Brain (tissue), 1 donor: ENCODE measurements around the gene AK1.

DNA sequence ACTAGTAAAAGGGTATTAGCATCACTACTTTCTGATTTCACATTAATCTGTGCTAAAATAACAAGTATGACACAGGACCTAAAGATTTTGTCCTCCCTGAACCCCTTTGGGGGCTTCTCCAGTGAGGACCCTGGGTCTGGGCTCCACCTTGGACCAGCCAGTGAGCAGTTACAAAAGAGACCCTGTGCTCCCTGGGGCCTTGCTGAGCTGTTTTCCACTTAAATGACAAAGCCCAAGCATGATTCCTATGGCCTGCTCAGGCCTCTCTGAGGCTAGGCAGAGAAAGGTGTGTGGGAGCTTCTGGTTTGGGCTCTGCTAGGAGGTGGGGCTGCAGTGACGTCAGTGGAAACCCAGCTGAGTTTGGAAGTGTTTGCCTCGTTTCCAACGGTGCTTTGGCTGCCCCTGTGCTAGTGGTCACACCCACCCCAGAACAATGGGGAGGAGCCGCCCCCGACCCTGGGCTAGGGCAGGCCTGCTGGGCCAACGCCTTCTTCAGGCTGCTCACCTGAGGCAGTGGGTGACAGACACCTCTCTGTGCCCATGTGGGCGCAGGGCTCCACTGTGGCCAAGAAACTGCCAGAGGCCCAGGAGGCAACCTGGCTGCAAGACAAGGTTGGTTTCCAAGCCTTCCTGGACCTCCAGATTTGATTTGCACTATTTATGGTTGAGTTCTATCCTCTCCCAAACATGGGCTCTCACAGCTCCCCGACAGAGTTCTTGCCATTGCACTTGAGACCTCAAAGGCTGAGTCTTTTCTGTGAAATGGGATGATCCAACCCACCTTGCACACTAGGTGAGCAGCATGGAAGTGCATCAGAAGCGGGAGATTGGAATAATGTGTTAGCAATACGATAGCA, 10.3 kb downstream of the ANGPTL2 start:
- RRBS, result no CpG with 5 or more reads among the region's 10 CpGs

DNA sequence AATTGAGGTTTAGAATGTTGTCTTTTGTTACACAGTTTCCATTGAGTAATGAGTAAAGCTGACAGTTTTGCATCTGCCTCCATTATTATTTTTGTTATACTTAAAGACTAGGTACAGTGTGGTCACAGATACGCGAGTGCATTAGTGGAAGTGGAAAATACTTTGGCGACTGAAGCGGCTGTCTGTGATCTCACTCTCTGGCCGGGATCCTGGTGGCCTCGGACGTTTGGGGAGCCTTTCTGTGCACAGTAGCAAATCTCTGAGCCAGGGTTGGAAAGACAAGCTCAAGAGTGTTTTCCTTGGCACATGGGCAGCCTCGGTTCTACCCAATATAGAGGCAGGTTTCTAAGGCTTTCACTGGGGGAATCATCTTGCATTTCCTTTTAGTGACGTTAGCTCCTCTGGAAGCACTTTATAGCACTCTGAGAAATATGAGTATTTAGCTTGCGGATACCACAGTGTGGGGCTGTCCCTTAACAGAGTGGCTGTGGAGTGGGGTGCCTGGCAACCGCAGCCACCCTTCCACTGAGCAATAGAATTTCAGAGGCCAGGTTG, 32.3 kb upstream of the ANGPTL2 start:
- RRBS, result no CpG with 5 or more reads among the region's 11 CpGs

DNA sequence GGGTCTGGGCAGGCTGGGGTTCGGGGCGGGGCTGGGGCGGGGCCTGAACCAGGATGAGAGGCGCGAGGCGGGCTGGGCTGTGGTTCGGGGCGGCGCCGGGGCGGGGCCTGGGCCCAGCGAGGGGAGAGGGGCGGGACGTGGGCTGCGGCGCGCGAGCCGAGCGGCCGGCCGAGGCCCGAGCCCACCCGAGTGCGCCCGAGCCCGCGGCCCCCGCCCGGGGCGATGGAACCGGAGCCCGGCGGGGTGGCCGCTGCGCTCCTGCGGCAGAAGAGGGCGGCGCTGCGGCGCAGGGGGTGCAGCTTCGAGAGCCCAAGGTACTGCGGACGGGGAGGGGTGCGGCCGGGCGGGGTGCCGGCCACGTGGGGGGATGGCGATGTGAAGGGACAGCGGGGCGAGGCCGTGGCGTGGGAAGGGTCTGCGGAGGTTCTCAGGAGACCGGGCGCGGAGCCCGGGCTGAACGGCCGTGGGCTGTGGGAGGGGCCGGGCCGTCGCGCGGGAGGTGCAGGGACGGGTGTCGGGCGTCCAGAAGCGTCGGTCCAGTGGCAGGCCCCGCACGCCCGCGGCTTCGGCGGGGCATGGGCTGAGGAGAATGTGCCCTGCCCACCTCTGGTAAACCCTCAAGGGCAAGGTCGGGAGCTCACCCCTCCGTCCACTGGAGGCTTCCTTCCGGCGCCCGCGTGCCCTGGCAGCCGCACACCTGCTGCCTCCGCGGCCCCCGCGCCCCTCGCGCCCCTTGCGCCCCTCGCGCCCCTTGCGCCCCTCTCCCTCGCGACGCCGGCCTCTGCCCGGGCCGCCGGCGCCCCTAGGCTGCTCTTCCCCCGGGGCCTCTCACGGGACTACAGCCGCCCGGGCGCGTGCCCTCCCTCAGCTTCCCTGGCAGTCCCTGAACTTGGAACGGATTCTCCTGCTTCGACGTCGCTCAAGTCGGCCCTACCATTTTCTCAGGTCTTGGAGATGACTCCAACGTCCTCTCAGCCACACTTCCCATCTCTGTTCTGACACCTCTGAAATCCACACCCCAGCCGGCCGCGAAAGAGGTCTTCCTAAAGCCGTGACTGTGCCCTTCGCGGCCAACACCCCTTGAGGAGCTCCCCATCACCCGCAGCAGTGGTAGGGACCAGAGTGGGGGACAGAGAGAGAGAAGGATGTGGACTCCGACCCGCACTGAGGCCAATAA, 39.1 kb upstream of the GARNL3 start:
- RRBS, result 1% methylated on average over 48 of the region's 123 CpGs

DNA sequence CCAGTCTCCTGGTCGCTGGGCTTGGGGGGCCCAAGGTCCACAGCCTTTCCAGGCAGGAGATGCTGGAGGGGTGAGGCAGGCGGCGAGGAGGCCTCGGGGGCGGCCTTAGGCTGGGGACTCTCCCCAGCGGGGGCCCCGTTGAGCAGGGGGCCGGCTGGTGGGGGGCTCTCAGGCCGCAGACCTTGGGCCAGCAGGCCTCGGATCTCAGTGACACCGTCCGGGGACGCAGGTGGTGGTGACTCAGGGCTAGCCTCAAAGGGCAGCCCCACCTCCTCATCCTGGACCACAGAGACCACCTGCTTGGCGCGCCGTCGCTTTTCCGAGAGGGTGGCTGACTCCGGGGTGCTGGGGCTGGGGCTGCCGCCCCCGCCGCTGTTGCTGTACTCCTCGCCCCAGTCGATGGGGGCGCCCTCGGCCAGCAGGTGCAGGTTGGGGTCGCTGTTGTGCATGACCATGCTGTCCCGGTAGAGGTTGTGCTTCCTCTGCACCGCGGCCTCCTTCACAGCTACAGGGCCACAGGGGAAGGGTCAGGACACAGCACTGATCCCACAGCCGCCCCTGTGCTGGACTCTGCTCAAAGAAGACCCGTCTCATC, 55.7 kb downstream of the LRSAM1 start:
- RRBS, result 95% methylated on average over 13 of the region's 32 CpGs

DNA sequence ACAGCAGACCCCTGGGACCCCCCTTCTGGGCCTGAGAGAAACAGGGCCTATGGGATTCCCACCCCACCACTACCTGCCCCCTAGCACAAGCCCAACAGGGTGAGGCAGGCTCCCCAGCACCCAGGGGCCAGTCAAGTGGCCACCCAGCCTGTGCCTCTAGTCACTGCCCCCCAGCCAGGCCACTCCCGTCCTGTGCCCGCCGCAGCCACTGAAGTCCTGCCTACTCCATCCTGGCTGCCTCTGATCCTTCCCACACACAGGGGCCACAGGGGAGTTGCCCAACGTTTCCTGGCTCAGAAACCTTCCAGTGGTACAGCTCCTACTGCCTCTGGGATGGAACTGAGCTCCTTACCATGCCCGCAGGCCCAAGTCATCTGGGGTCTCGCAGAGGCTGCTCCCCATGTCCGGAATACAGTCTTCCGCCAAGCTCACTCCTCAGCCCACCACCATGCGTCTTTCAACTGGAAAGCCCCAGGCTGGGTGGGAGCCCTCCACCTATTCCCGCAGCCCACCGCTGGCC, 27.0 kb downstream of the NIBAN2 start:
- RRBS, result no CpG with 5 or more reads among the region's 11 CpGs

DNA sequence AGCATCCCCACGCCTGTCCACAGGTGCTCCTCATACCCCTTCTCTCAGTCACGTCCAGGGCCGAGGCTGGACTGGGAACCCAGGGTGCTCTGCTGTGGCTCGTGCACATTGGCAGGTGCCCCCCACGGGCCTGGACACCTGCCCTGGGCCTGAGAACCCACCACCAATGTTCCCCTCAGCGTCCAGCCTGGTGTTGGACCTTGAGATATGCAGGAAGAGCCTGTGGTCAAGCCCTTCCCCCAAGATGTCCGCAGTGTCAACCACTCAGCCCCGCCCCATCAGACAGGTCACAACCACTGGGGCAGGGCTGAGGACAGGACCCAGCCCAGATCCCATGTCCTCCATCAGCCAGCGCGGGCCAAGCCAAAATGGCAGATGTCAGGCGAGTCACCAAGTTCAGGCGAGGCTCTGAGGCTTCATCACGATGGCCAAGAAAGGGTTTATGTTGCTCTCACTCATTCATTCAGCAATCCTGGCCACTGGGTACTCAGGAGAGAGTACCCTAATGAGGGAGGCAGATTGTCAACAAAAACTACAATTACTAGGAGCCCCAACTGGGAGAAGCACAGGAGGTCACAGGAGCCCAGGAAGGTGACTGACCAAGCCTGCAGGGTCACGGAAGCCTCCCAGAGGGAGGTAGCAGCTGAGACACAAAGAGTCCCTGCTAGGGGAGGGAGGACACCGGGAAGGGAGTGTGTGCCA, 22.4 kb downstream of the NIBAN2 start:
- RRBS, result no CpG with 5 or more reads among the region's 15 CpGs

GRCh38 chr9:127557907-127558590, 10.8 kb downstream of the NIBAN2 start:
- RRBS, result no CpG with 5 or more reads among the region's 12 CpGs

- RRBS, result no CpG with 5 or more reads among the region's 10 CpGs
These were observed 7.2 kb upstream of the NIBAN2 start for GRCh38 chr9:127576029-127576555.

DNA sequence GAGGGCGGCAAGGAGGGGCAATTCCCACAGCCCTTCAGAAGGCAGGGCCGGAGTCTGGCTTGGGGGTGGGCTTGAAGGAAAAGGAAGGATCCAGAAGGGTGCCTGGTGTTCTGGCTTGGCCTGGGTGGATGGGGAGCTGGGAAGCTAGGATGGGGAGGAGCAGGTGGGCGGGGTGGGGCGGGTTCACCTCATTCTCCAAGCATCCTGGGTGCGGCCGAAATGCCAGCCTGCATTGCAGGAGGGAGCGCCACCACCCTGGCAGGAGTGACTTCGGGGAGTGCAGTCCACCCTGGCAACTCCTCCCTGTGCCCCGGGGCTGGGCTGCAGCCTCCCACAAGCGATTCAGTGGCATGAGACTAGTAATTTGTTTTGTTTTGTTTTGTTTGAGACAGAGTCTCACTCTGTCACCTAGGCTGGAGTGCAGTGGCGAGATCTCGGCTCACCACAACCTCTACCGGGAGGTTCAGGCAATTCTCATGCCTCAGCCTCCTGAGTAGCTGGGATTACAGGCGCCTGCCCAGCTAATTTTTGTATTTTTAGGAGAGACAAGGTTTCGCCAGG, 5.5 kb downstream of the TTC16 start:
- RRBS, result no CpG with 5 or more reads among the region's 15 CpGs

GRCh38 chr9:127755764-127756211, 20.7 kb upstream of the TOR2A start:
- RRBS, result no CpG with 5 or more reads among the region's 11 CpGs

DNA sequence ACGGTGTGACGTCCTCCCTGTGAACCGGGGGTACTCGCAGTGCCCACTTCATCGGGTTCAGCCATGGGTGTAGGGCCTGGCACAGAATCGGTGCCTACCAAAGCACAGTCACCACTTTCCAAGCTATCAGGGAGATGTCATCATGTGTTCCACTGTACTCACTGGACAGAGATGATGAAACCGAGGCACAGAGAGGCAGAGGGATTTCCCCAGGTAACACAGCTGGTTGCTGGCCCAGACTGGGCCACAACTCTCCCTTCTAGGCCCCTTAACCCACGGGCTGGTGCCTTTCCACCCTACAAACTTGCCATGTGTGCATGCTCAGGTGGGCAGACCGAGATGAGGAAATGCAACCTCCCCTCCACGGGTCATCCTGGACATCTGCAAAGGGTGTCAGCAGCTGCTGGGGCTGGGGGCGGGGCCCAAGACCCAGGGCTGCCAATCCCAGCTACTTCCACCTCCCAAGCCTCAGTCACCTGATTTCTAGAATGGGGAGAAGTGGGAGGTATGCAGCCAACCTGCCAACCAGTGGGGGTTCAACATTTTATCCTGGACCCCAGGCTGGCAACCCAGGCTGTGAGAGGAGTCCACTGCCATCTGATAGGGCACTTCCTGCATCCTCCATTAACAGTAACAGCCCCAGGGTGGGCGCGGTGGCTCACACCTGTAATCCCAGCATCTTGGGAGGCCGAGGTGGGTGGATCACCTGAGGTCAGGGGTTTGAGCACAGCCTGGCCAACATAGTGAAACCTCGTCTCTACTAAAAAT, 882 bp upstream of the SH2D3C start:
- RRBS, result no CpG with 5 or more reads among the region's 15 CpGs

DNA sequence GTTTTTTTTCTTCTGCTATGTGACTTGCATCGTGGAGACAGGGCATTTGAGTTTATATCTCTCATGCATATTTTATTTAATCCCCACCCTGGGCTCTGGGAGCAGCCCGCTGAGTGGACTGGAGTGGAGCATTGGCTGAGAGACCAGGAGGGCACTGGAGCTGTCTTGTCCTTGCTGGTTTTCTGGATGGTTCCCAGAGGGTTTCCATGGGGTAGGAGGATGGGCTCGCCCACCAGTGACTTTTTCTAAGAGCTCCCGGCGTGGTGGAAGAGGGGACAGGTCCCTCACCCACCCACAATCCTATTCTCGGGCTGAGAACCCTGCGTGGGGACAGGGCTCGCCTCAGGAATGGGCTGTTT, 3.7 kb downstream of the CDK9 start:
- RRBS, result no CpG with 5 or more reads among the region's 8 CpGs

DNA sequence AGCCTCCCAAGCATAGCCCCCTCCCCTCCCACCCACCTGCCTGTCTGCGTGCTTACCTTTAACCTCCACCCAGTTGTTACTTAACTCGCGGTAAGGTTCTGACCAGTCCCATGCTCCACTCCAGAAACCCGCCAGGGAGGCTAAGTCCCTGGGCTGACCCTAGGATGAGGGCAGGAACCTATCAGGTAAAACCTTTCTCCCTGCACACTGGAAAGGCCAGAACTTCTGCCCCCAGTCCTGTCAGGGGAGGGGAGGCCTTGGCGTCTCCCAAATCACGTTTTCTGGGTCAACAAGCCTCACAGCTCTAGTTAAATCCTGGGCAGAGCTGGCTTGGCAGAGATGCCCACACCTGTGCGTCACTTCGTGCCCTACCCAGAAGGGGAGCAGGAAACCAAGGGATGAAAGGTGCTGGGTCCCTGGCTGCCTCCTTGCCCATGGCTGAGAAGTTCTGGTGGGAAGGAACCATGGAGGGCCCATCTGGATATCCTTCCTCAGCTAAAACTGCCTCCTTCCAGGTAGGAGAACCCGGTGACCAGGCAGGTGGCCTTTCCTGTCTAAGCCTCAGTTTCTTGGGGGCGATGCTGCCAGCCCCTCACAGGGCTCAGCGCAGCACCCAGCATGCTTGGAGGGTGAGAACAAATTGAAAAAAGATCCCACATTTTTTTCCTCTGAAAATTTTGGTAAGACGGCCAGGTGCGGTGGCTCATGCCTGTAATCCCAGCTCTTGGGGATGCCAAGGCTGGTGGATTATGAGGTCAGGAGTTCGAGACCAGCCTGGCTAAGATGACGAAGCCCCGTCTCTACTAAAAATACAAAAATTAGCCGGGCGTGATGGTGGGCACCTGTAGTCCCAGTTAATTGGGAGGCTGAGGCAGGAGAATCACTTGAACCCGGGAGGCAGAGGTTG, 8.1 kb upstream of the FPGS start:
- RRBS, result no CpG with 5 or more reads among the region's 19 CpGs

DNA sequence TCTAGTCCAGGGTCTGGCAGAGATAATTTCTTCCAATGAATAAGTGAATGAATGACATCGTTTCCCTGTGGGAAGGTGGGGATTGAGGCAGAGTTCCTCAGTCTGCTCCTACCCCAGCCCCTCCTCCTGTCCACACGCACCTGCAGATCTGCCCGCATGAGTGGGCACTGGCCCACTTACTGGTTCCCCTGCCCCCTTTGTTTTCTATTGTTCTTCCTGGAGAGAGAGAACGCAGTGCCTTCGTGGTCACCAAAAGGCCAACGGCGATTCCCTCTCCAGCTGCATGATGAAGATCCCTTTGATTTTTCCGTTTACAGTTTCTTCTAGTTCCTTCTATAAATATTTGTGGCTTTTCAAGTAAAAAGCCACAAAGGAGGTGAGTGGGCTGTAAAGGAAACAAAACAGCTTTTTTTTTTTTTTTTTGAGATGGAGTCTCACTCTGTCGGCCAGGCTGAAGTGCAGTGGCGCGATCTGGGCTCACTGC, 5.8 kb upstream of the FPGS start:
- RRBS, result no CpG with 5 or more reads among the region's 11 CpGs

- RRBS, result no CpG with 5 or more reads among the region's 4 CpGs
These were observed 25.2 kb downstream of the ENG start for GRCh38 chr9:127829201-127829711.

- RRBS, result 40% methylated on average over 4 of the region's 30 CpGs
These were observed 7.8 kb downstream of the ENG start for GRCh38 chr9:127846281-127847442.

- RRBS, result 2% methylated on average over 23 of the region's 45 CpGs
These were observed at the start of gene AK1 for GRCh38 chr9:127877555-127878021. TSS of gene AK1 (minus strand) at chr9:127877675.

GRCh38 chr9:127953821-127954366, 16.2 kb upstream of the DPM2 start:
- RRBS, result no CpG with 5 or more reads among the region's 14 CpGs

DNA sequence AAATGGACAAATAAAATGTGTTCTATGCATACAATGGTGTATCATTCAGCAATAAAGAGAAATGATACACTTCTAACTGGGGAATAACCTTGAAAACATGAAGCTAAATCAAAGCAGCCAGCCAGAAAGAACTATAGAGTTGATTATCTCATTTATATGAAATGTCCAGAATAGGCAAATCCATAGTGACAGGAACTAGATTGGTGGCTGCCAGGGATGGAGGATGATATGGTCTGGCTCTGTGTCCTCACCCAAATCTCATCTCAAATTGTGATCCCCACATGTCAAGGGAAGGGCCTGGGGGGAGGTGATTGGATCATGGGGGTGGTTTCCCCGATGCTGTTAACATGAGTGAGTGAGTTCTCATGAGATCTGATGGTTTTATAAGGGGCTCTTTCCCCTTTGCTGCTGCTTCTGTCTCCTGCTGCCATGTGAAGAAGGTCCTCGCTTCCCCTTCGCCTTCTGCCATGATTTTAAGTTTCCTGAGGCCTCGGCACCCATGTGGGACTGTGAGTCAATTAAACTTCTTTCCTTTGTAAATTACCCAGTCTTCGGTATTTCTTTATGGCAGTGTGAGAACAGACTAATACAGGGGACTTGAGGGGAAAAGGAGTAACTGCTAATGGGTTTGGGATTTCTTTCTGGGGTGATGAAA, 21.4 kb downstream of the EEIG1 start:
- RRBS, result no CpG with 5 or more reads among the region's 5 CpGs

DNA sequence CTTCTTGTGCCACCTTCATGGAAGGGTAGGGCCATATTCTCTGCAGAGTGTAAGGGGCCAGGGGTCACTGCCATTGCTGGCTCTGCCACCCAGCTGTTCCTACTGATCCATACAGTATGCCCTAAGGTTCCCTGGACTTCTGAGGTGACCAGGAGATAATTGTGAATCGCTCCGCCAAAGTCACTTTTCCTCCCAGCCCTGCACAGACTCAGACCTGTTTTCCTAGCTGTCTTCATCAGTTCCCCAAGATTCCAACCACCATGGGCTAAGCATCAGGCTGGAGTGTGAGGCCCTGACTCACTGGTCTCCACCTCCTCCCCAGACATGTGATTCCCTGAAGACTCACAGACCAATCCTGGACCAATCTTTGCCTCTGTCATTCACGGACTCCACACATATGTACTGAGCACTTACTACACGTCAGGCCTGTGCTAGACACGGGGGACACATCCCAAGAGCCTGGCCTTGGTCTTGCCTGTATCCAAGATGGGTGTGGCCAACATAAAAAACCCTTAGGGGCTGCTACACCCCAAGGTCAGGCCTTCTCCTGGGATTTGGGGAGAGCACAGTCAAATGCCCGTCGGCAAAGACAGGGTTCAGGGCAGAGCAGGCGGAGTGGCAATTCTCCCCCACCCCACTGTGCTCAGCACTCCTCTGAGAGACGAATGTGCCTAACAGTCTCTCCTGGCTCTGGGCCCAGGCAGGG, 12.1 kb downstream of the EEIG1 start:
- RRBS, result no CpG with 5 or more reads among the region's 9 CpGs